ENCODE measurements around a stretch of chr18.

GRCh38 chr18:80109537-80110250, 632 bp downstream of the ADNP2 start:
- PRO-cap, 7 experiments, result peak in 7 of 7 experiments; most common plus-strand start chr18:80109798 (in 4); most common minus-strand start chr18:80109978 (in 5)
- RAMPAGE, long total RNA, 2 experiments, result no peak in any of the 2 experiments

GRCh38 chr18:80159778-80160002, 50.6 kb downstream of the ADNP2 start:
- PRO-cap, 7 experiments, result no peak in any of the 7 experiments
- RAMPAGE, long total RNA, 2 experiments, result no peak in any of the 2 experiments

GRCh38 chr18:80201383-80201905, 45.9 kb downstream of the PARD6G start:
- PRO-cap, 7 experiments, result no peak in any of the 7 experiments
- RAMPAGE, long total RNA, 2 experiments, result no peak in any of the 2 experiments

Measured in ovary (tissue), 7 donors.